Right atrium auricular region (tissue), 2 donors: ENCODE measurements around the genes RGS6, ZFYVE1 and ACOT4.

DNA sequence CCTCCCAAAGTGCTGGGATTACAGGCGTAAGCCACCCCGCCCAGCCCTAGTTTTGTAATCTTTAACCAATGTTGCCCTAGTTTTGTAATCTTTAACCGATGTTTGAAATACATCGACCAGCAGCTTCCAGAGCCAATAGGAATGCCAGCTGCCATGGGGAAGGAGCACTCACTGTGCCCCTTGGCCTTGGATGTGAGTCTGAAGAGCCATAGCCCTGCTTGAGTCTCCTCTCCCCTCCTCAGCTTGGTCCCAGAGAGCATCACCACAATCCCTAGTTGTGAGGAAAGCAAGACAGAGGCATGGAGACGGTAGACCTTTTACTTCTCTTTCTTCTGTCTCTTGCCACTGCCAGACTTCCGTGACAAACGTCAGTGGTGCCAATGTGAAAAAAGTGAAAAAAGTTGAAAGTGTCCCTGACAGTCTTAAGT, 209.2 kb upstream of the RGS6 start:
- PRO-cap = no peak
- RAMPAGE, long total RNA, 2 experiments = no peak in any of the 2 experiments

- PRO-cap = unidirectional peak, plus-strand start at chr14:71932092
- RAMPAGE, long total RNA, 2 experiments = no peak in any of the 2 experiments
Measured at GRCh38 chr14:71931872-71932864, at the start of gene RGS6. Gene RGS6 (plus strand): TSS chr14:71932429.

GRCh38 chr14:71932865-71933736, 872 bp downstream of the RGS6 start:
- PRO-cap = bidirectional peak, plus-strand start at chr14:71933529, minus-strand start at chr14:71933493
- RAMPAGE, long total RNA, 2 experiments = start-site peak on the plus strand in 2 of 2 experiments, at chr14:71933439-71933604 at its widest, 24 to 35 reads per replicate

- PRO-cap = no peak
- RAMPAGE, long total RNA, 2 experiments = no peak in any of the 2 experiments
Measured at GRCh38 chr14:71985805-71986240, 53.6 kb downstream of the RGS6 start.

DNA sequence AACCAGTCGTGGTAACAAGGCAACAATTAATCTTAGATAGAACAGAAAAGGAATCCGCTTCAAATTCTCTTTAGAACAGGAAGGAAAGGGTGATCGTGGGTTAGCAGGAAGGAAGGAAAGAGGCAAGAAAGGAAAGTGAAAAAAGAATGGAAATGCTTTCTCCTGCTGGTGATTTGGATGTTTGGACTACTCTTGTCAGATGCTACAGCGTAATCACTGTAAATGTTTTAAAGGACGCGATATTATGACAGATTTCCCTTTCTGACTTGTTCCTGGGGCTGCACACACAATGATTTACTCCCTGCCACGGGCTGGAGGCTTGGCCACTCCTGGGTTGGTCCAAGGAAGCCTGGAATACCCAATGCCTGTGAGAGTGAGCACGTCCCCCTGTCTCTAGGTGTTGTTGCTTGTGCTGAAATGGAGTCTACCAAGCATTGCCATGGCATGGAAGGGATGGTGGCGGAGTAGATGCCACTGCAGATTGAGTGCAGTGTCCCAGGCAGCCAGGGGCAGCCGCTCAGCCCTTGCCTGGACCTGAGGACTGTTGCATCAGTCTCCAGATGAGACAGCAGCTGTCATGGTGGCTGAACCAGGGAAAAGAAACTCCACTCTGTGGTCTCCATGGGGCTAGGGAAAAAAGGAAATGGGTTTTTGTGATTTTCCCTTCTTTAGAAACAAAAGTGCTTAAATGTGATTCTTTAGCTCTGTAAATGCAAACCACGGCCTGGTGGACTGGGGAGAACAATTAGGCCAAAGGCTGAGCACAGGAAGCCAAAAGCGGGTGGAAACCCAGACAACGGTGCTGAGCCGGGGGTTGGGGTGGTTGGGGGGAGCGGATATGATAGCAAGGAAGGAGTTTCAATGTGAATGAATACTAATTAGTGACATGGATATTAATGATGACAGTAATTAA, 443.0 kb downstream of the DPF3 start:
- PRO-cap = no peak
- RAMPAGE, long total RNA, 2 experiments = no peak in any of the 2 experiments

GRCh38 chr14:72529057-72529568, 364.8 kb downstream of the DPF3 start:
- PRO-cap = no peak
- RAMPAGE, long total RNA, 2 experiments = no peak in any of the 2 experiments

DNA sequence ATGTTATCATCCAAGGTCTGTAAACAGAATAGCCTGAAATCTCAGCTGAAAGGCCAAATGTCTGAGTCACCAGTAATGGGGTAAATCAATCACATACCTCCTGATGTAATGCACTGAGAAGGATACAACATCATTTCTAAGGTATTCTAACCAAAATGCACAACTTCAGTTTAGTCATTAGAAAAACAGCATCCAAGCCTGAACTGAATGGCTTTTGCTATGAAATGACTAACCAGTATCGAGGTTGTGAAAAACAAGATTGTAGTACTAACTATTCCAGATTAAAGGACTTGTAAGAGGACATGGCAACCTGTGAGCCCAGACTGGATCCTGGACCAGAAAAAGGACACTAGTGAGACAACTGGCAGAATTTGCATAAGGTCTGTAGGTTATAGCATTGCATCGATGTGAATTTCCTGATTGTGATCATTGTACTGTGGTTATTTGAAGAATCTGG, 228.5 kb downstream of the DPF3 start:
- PRO-cap = no peak
- RAMPAGE, long total RNA, 2 experiments = no peak in any of the 2 experiments

- PRO-cap = no peak
- RAMPAGE, long total RNA, 2 experiments = no peak in any of the 2 experiments
Measured at GRCh38 chr14:72753232-72753534, 140.7 kb downstream of the DPF3 start.

DNA sequence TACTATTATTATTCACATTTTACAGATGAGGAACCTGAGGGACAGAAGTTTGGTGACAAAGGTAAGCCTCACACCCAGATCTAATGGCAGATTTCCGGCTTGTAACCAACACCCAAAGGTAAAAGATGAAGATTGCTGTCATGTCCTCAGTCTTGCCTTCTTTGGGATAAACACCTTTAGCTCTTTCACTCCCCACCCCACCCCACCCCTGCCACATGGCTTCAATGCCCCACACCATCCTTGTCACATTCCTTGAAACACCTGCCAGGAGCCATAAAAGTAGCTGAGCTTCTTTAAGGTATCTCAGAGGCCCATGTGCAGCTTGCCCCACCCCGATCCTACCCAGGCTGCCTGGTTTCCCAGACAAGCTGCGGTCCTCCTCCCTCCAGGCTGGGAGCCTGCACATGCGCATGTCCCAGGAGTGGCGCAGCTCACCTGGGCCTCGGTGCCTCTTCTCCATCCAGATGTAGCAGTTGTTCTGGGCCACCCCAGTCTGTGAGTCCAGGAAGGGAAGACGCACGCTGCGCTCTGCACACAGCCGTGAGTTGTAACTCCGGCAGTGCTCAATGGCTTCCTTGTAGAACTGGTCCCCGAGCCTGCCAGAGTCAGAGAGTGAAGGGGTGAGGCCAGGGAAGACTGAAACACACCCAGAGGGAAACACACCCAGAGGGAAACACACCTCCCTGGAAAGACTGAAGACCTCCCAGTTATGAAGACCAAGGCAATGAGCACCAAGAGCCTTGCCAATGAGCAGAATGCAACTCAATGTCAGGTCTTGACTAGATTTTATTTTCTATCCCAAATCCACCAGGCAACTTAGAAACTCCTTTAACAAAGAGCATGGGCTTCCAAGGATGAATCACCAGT, 122.4 kb downstream of the DPF3 start:
- PRO-cap = no peak
- RAMPAGE, long total RNA, 2 experiments = no peak in any of the 2 experiments

DNA sequence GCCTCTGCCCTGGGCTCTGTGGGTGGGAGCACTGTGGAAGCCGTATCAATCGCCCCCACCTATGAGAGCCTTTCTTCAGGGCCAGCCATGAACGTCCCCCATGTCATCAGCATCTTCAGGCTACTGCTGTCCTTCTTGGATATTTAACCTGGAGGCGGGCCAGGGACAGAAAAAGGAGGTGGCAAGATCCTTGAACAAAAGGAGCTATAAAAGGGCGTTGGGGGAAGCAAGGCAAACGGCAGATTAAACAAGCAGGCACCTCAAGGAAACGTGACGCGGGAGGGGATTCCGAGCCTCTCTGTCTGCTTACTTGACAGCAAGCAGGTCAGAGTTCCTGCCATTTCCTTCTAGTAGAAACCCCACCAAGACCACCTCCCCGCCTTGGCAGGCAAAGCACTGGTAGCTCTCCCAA, 63.0 kb downstream of the DPF3 start:
- PRO-cap = no peak
- RAMPAGE, long total RNA, 2 experiments = no peak in any of the 2 experiments

- PRO-cap = bidirectional peak, plus-strand start at chr14:73027399, minus-strand start at chr14:73027083
- RAMPAGE, long total RNA, 2 experiments = start-site peak on the minus strand in 2 of 2 experiments, at chr14:73027047-73027141 at its widest, 594 to 692 reads per replicate
Measured at GRCh38 chr14:73026523-73027579, at the start of gene ZFYVE1. Gene ZFYVE1 (minus strand): TSS chr14:73027106.

GRCh38 chr14:73057920-73058168, 490 bp upstream of the RBM25 start:
- PRO-cap = no peak
- RAMPAGE, long total RNA, 2 experiments = no peak in any of the 2 experiments

- PRO-cap = no peak
- RAMPAGE, long total RNA, 2 experiments = no peak in any of the 2 experiments
Measured at GRCh38 chr14:73099579-73100020, 36.7 kb upstream of the PSEN1 start.

DNA sequence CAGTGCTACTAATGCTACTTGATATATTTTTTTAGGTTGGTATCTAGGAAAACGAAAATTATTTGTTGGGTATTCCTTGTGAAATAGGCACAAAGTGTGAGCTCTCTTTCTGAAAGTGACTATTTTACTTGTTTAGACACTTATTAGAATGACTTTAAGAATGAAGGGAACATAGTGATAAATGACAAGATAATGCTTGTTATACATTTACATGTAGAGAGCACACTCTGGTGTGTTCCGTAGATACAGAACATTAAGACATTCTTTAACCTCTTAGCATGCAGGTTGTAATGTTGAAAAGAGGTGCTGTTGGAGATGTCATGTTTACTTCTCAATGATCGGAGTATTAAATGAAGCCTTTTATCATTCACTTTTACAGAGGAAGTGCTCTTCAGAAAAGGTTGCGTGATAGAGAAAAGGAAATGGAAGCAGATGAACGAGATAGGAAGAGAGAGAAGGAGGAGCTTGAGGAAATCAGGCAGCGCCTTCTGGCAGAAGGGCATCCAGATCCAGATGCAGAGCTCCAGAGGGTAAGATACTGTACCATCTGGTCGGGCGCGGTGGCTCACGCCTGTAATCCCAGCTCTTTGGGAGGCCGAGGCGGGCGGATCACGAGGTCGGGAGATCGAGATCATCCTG, 27.2 kb upstream of the PSEN1 start:
- PRO-cap = no peak
- RAMPAGE, long total RNA, 2 experiments = no peak in any of the 2 experiments

DNA sequence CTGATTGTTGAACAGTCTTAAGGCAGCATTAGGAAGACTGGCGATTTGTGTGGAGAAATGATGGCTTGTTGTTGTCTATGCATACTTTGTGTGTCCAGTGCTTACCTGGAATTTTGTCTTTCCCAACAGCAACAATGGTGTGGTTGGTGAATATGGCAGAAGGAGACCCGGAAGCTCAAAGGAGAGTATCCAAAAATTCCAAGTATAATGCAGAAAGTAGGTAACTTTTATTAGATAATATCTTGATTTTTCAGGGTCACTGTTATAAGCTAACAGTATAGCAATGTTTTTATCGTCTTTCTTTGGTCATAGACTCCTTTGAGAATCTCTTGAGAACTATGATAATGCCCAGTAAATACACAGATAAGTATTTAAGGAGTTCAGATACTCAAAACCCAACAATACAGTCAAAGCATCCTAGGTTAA, 31.0 kb upstream of the PAPLN start:
- PRO-cap = no peak
- RAMPAGE, long total RNA, 2 experiments = no peak in any of the 2 experiments

- PRO-cap = no peak
- RAMPAGE, long total RNA, 2 experiments = no peak in any of the 2 experiments
Measured at GRCh38 chr14:73428257-73428839, 30.0 kb downstream of the NUMB start.

- PRO-cap = no peak
- RAMPAGE, long total RNA, 2 experiments = no peak in any of the 2 experiments
Measured at GRCh38 chr14:73568627-73568880, 459 bp upstream of the ACOT2 start.

GRCh38 chr14:73591573-73592657, at the start of gene ACOT4:
Gene ACOT4 (plus strand): TSS chr14:73591873.
- PRO-cap = no peak
- RAMPAGE, long total RNA, 2 experiments = start-site peak on the plus strand in 1 of 2 experiments, at chr14:73592125-73592154 at its widest, 11 reads per replicate

GRCh38 chr14:73634199-73634745, 10.5 kb upstream of the DNAL1 start:
- PRO-cap = no peak
- RAMPAGE, long total RNA, 2 experiments = no peak in any of the 2 experiments

DNA sequence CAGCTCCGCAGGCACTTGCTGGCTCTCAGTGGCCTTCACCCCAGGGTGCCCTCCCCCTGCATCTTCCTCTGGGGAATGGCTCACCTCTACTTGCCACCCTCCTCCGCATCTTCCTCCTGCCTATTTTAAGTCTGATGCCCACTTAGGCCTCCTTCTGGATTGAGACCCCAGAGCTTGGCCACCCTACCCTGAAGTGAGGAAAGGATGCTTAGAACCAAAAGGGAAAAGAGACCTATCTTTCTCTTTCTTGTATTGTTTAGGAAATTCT, 10.6 kb upstream of the PNMA1 start:
- PRO-cap = no peak
- RAMPAGE, long total RNA, 2 experiments = no peak in any of the 2 experiments